Glomerular endothelial cell (primary cell): ENCODE measurements around a stretch of chr1.

DNA sequence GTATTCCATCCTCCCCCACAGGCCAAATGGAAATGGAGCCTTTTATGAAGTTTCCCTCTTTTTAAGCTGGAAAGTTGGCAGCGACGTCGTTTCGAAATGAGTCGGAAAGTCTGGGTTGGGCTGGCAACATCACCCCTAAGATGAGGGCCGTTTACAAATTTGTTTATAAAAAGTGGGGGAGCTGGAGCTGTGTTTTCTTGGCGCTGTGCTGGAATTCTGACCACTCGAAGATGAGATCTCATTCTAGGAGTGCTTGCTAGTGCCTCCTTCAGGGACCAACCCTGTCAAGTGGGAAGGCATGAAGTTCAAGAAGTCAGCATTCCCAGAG, 23.6 kb upstream of the SLC45A1 start:
- RAMPAGE, long total RNA: no peak

- RAMPAGE, long total RNA: no peak
Observed at GRCh38 chr1:8350322-8350819, 32.5 kb downstream of the SLC45A1 start.

- RAMPAGE, long total RNA: no peak
Observed at GRCh38 chr1:8382701-8383403, 64.9 kb downstream of the SLC45A1 start.

GRCh38 chr1:8421651-8422164, 103.8 kb downstream of the SLC45A1 start:
- RAMPAGE, long total RNA: no peak

GRCh38 chr1:8447056-8447661, 129.2 kb downstream of the SLC45A1 start:
- RAMPAGE, long total RNA: no peak

- RAMPAGE, long total RNA: no peak
Observed at GRCh38 chr1:8660117-8660847, 157.2 kb downstream of the RERE start.

DNA sequence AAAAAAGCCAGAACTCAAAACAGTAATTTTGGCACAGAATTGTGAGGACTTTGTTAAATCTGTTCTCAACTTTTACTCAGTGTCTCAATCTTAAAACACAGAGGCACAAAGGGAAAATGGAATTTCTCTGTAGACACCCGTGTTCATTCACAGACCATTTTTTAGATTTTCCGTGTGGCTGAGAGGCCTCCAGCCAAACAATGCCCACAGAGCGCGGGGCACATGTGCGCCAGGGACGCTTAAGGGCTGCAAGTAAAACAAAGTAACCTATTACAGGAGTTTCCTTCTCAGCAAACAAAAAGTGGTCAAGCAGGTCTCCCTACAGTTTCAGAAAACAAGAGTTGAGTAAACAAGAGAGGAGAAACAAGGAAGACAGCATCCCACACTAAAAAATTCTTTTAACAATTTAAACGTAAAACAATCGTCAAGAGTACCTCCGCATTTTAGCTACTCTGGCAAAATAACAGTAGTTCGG, 115.3 kb downstream of the RERE start:
- RAMPAGE, long total RNA: no peak

DNA sequence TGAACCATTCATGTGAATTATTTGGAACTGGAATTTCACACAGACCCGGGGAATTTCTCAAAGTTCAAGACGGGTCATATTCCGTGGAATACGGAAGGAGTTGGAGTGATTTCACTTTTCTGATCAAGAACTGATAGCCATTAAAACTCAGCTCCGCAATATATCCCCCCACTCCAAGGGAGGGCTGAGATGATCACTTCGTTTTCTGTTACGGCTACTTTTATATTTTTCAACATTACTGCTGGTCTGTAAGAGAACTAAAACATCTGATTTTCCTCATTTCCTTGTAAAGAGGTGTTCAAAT, 1.1 kb upstream of the ENO1 start:
- RAMPAGE, long total RNA: no peak

- RAMPAGE, long total RNA: no peak
Observed at GRCh38 chr1:8987748-8988207, 38.4 kb downstream of the SLC2A7 start.

DNA sequence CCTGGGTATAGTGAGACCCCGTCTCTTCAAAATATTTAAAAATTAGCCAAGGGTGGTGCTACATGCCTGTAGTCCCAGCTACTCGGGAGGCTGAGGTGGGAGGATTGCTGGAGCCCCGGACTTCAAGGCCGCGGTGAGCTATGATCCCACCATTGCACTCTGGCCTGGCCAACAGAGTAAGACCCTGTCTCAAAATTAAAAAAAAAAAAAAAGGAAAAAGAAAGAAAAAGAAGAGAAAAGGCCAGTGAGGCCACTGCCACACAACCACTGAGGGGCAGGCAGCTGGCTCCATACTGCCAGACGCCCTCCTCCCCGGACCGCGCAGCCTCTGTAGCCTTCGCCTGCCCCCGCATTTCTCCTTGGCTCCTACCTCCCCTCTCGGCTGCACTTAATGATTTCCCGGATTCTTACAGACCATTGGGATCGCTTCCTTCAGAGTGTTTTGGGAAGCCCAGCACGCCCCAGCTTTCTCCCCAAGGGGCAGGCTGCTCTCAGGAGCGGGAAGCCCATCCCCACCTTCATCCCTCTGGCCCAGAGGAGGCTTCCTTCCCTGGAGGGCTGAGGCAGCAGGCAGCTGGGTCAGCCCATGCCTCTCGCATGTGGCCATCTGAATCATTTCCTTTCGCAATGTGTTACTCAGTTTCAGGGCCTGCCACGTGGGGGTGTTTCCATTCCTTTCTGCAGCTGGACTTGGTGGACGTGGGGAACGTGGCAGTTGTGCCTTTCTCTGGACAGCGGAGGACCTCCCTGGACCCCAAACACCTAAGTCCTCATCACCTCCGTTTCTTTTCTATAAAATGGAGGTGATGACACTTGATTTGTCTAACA, 2.4 kb downstream of the SLC2A5 start:
- RAMPAGE, long total RNA: no peak

DNA sequence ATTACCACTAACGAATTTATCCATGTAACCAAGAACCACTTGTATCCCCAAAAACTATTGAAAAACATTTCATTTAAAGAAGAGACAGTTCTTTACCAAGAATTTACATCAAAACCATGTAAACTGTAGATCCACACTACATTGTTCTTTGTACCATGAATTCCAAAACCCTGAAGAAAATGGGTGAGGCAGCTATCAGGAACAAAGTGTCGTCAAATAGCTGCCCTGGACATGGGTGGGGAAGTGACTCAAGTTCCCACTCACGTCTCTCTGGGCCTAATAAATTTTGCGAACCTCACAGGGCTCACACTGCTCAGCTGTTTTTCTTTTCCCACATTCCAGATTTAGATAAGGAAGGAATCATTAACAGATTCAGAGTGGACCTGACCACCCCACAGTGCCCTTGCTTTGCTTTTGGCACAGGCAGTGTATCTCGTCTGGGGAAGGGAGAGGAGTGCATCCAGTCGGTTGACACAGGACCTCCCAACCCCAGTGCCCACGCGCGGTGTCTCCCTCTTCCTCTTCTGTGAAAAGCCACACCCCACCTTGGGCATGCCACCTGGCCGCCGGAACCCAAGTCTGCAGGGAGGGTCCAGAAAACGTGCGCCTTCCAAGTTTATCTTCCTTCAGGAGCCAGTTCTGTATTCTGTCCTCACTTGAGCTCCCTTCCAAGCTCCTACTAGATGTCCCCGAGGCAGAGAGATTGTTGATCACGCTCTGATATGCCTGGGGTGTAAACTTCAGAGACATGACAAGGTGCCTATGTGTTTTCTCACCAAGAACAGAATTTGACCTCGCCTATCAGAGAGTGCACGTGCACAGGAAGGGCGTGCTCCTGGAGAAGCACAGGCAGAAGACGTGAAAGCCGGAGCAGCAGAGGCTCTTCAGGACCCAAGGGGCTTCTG, 9.4 kb upstream of the SLC2A5 start:
- RAMPAGE, long total RNA: no peak

GRCh38 chr1:9112861-9113561, 15.9 kb downstream of the GPR157 start:
- RAMPAGE, long total RNA: no peak

DNA sequence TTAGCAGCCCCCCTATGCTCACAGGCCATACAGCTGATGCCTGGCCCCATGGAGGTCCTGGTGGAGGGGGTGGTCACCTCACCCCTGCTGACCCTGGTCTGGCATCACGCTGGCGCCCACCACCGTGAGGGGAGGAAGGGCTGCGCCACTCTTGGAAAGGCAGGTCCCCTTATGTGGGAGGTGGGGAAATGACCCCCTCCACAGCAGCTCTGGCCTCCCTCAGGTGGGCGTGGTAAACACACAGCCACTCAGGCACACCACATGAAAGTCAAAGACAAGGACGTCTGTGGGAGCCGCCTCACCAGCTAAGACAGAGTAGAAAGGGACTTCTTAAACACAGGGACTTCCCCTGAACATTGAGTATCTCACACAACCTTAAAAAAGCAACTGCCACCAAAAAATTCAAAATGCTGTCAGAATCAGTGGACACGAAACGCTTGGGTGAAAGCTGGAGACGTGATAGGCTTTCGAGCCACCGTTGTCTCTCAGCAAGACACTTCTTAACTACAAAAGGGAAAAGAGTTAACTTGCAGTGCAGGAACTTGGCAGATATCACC, 6.9 kb downstream of the GPR157 start:
- RAMPAGE, long total RNA: no peak

DNA sequence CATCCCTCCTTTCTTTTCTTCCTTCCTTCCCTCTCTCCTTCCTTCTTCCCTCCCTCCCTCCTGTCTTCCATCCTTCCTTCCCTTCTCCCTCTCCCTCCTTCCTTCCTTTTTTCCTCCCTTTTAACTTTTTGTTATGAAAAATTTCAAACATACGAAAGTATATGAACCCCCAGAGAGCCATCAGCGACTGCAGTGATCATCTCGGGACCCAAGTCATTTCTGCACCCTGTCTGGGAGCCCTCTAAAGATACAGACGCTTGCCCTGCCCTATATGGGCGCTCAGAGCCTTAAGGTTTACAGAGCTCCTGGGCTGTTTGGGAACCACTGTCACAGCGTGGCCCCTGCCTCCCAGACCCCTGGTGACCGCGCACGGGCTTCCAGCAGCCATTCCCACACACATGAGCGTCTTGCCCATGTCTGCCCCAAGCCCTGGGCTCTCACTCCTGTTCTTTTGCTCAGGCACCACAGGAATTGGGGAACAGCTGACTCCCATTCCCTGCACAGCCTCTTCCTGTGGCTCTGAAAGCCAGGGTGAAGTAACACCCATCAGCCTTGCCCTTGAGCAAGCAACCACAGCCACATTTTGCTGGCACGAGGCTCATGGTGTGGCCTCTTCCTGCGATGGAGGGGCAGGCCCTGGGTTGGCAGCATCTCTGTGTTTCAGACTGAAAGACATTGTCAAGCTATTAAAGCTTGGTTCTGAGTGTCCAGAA, 14.2 kb upstream of the GPR157 start:
- RAMPAGE, long total RNA: no peak

DNA sequence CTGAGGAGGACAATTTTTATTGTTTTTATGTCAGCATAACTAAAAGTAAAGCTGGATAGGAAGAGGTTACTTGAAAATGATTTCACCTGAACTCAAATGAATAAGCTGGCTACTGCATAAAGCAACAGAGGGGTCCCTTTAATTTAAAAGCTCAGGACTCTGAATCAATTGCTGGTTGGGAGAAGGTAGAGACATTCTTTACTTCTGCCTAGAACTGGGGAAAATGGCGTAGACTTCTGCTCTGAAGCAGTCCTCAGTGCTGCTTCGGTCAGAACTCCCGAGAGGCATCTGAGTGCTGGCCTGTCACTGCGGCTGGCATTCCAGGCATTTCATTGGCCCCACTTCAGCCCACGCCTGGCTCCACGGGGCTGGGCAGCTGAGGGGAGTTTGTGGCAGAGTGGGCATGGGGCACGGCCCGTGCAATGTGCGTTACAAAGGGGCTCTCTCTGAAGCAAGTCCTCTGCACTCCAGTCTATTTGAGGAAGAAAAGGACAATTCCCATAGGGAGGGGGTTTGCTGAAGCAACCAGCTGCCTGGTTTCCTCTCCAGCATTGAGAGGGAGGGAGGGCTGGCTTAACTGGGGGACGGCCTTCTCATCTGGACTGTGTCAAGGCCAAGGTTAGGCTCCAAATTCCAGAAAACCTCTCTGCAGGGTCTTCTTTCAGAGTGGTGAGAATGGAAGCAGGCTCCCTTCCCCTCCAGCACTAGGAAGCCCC, 20.9 kb upstream of the GPR157 start:
- RAMPAGE, long total RNA: no peak

- RAMPAGE, long total RNA: no peak
Observed at GRCh38 chr1:9182702-9183280, 51.8 kb upstream of the H6PD start.

- RAMPAGE, long total RNA: no peak
Observed at GRCh38 chr1:9186479-9186785, 48.1 kb upstream of the H6PD start.

DNA sequence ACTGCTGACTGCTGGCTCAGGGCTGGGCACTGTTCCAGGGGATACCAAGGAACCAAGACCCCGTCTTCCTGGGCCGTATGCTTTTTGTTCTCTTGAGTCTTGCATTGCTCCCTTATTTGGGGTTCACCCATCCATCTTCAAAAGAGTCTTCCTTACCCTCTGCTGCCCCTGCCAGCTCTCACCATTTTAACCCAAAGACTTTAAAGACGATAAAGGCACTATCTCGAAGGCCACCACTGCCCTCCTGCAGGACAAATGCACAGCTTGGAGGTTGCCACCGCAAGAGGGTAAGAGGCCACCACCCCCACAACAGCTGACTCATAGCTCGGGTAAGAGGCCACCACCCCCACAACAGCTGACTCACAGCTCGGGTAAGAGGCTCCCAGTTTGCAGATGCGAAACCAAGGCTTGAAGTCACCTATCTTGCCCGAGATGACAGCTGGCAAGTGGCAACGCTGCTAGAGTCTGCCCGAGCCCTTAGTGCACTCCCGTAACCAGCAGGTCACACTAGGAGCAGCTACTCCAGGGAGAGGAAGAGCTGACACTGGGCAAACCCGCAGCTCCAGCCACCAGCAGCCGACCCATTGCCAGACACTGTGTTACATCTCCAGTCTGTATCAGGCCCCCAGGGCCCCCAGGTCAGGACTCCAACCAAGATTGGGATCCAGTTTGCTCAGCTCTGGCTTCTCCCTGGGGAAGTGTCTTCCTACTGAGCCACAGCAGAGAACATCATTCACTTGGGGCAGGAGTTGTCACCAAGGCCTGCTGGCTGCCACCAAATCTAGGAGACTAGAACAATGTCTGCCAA, 17.1 kb upstream of the SPSB1 start:
- RAMPAGE, long total RNA: no peak

DNA sequence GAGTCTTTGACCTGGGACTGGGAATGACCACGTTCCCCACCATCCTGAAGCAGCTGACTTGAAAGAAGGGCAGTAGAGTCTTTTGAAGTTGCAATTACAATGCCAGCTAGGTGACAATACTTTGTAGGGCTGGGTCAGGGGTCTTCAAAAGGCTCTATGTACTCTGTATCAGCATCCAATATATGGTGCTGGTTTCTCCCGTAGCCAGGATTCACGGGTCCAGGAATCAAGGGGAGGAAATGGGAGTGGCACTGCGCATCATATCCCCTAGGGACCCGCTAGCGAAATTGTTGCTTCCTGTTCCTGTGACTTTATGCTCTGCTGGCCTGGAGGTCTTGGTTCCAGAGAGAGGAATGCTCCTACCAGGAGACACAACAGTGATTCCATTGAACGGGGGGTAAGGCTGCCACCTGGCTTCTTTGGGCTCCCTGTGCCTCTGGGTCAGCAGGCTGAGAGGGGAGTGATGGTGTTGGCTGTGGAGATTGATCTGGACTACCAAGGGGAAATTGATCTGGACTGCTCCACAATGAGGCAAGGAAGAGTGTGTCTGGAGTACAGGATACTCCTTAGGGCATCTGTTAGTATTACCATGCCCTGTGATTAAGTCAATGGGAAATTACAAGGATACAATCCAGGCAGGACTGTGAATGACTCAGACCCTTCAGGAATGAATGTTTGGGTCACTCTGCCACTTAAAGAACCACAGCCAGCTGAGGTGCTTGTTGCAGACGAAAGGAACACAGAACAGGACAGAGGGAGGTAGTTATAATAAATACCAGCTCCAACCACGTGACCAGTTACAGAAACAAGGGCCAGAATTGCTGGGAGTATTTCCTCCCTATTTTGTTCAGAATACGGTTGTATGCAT, 10.2 kb downstream of the SPSB1 start:
- RAMPAGE, long total RNA: no peak

- RAMPAGE, long total RNA: no peak
Observed at GRCh38 chr1:9398037-9398407, 105.3 kb downstream of the SPSB1 start.